ENCODE data around the genes GGTLC3, FAM246B and C22orf39.

- PRO-cap: no peak
Measured at GRCh38 chr22:18066182-18066865, 11.5 kb upstream of the PEX26 start.

- PRO-cap: no peak
Measured at GRCh38 chr22:18070570-18071280, 7.1 kb upstream of the PEX26 start.

GRCh38 chr22:18113614-18113867 is 2.9 kb downstream of the TUBA8 start:
- PRO-cap: no peak

DNA sequence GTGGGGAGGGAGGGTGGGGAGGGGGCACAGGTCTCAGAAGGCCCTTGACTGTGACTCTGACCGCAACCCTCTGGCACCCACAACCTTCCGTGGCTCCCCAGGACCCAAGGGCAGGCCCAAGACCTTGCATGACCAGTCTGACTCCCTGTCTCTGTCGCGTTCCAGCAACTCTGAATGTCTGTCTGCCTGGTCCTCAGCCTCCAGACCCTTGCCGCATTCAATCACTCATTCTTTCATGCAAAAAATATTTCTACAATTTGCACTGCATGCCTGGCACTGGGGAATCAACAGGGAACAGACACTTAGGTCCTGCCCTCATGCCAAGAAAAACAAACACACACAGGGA is at the start of gene GGTLC3:
GGTLC3 (minus strand) TSS at position 222 of the 346 bp plus-strand sequence.
- PRO-cap: no peak

DNA sequence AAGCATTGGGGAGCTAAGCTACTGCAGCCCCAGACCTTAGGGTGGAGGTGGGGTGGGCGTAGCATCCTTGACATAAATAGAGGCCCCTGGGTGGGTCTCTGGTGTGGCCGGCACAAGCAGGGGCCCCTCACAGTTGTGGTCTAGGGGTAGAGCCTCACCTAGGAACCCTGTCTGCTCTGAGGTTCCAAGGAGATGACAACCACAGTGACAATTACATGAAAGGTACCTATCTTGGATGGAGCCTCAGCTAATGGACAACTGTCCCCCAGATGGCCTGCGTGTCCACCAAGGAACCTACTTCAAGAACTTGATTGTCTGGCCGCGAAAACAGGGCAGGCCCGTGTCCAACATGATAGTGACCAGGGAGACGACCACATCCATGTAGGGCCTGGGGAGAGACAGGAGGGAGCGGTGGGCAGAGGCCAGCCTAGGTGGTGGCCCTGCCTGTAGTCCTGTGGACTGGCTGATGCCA is 8.0 kb downstream of the TMEM191B start:
- PRO-cap: no peak

GRCh38 chr22:18633617-18634161 is at the start of gene FAM246B:
TSS of gene FAM246B (plus strand) at chr22:18633984.
- PRO-cap: no peak

GRCh38 chr22:19174178-19175262 is 4.0 kb downstream of the SLC25A1 start:
- PRO-cap: no peak

- PRO-cap: no peak
Measured at GRCh38 chr22:19218728-19219223, 40.2 kb upstream of the SLC25A1 start.

GRCh38 chr22:19242473-19243134 is 48.9 kb downstream of the CLTCL1 start:
- PRO-cap: no peak

- PRO-cap: no peak
Measured at GRCh38 chr22:19259409-19259920, 32.1 kb downstream of the CLTCL1 start.

DNA sequence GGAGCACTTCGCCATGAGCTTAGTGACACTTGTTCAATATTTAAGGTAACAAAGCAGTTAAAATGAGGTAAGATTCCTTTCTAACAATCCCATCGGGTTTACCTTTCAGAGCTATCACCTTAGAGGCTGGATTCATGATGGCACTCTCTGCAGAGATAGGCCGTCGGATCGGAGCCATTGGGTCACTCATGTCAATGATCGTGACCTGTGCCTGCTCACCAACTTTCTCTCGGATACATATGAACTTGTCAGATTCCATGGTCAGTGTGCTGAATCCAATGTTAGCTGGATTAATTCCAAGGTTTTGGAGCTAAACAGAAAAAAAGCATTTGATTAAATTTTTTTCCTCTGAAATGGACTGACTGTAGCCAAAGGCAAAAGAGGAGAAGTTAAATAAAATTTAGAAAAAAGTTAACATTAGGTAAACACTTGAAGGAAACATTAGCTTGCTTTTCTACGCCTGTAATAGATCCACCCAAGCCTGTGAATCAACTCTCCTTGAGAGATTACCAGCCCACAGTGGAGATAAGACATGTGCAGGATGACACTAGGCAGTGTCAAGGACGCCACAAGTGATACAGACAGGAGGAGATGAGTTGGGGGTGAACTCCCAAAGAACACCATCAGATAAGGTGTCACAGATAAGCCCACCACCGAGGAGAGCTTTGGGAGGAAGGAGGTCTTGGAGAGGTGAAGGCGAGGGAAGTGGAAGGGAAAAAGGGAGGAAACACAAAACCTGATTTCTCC is 15.8 kb downstream of the CLTCL1 start:
- PRO-cap: no peak

DNA sequence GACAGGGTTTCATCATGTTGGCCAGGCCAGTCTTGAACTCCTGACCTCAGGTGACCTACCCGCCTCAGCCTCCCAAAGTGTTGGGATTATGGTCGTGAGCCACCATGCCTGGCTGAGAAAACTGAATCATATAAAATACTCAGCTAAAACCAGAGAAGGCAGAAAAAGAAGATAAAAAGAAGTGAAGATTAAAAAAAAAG is 68.9 kb downstream of the HIRA start:
- PRO-cap: no peak

GRCh38 chr22:19397011-19397702 is 34.4 kb downstream of the HIRA start:
- PRO-cap: no peak

DNA sequence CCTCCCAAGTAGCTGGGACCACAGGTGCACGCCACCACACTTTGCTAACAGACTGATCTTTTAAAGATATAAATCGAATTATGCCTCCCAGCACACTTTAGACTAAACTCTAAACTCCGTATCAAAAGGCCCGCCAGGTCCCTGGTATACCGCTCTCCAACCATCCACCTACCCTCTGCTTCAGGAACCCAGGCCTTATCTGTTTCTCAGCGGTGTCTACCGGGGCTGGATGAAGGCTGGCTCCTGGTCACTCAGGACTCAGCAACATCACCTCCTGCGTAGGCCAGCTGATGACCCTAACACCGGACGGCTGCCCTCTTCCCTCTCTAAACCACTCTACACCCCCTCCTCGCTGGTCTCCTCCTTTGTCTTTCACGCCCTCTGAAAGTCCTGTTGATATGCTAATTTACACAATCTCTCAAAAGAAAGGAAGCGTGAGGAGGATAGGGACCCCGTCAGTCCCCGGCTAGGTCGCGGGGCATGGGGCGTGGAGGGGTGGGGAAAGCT is 636 bp downstream of the C22orf39 start:
- PRO-cap: no peak

DNA sequence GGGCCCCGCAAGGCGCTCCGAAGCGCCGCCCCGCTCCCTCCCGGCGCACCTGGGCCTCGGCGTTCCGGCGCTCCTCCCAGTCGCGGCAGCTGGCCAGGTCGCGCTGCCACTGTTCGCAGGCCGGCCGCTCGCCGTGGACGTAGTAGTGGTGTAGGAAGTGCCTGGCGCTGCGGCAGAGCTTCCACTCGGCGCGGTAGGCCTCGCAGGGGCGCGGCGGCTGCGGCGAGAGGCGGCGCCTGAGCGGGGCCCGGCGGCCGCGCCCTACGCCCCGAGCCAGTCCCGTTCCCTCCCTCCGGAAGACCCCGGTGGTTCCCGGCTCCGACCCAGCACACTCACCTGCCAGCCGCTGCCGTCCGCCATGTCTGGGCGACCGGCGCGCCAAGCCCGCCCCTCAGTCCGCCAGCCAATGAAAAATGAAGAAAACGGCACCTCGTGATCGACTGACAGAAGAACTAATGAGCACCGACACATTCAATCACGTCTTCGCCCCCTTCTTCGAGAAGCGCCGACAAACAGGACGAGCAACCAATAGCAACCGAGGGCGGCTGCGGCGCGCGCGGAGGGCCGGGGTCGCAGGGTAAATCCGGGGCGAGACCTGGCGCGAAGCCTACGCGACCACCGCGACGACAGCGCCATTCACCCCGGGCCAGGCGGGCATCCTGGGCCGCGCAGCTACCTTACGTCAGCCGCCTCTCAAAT is at the start of gene C22orf39:
C22orf39 (minus strand) TSS at position 383 of the 699 bp plus-strand sequence.
- PRO-cap: no peak

GRCh38 chr22:19521055-19521471 is 3.1 kb downstream of the CLDN5 start:
- PRO-cap: no peak

- PRO-cap: no peak
Measured at GRCh38 chr22:19522767-19523197, 1.4 kb downstream of the CLDN5 start.

DNA sequence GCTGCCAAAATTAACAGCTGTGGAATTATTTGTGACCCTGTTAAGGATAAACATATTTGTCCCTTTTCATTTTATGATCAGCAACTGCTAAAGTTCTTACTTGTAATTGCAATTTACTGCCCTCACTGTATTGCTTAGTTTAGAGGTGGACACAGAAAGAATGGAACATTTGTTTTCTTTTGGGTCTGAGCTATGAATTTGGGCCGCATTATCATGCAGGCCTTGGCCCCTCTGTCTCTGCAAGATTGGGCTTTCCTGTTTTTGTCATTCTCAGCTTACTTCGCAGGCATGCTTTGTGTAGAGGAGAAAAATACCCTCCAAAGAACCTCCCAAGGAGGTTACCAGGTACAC is 47.6 kb upstream of the CLDN5 start:
- PRO-cap: no peak

- PRO-cap: no peak
Measured at GRCh38 chr22:19572196-19572482, 47.9 kb upstream of the CLDN5 start.

- PRO-cap: no peak
Measured at GRCh38 chr22:19586927-19587177, 62.6 kb upstream of the CLDN5 start.